ENCODE results near the genes CHAC2, GPR75 and SPTBN1.

DNA sequence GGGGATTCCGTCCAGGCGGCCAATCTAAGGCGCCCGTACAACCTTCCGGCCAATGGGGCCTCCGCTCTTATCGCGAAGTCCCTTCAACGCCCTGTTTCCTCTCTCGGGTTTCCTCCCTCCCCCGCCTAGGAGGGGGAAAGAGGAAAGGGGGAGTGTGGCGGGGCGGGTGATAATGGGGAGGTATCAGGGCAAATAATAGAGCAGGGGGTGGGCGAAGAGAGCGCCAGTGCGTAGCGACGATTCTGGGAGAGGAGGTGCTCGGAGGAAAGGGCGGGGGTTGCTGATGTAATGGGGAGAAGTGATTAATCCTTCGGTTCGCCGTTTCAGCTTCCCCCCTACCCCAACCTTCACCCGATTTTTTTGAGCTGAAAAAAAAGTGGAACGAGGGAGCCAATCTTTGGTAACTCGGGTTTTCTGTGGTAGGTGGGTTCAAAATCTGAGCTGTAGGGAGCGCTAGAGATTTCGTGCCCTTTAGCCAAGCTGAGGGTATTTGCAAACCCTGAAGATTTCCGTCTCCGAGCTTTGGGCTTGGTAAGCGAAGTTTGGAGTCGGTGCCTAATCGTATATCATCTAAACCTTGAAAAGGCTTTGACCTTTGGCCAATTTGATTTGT is 401 bp upstream of the FBXO11 start:
- PRO-cap, result bidirectional peak, plus-strand start at position 223 of the sequence, minus-strand start at position 362 of the sequence

GRCh38 chr2:48343922-48344604 is 29.6 kb downstream of the FOXN2 start:
- PRO-cap, result no peak

- PRO-cap, result no peak
Observed at GRCh38 chr2:48442362-48443482, 2.2 kb downstream of the PPP1R21 start.

DNA sequence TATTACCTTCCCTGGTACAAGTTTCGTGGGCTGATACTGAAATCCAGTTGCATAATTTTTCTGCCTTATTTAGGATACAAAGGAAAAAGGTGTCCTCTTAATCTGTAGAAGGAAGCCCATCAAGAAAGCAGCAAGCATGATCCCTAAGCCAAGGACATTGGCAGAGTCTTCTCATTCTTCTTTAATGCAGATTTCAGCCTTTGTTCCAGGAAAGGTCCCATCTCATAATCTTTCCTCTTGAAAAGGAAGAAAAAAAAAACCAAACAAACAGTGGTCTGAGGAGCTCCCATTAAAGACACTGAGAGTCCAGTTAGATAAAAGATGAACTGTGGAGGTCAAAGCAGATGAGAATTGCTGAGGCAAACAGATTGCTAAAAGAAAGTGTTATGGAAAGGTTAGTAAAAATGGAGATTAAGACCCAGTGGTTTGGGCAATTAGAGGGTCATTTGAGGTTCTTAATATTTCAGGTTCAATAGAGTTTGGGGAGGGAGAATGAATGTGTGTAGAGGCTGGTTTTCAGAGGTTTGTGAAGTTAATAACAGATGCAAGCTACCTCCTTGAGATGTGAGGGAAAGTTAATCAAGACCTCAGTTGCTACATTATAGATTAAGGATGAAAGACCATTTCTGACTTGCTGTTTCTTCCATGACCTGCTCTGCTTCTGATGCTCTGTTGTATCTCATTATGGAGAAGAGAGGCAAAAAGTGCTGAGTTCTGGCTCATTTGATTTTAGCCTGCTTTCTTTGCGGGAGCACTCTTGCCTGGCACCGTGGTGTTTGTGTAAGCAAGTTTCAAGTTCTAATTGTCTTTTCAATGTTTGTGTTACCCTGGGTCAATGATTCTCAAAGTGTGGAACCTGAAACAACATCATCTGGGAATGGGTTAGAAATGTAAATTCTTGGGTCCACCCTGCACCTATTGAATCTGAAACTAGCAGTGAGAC is 3.5 kb downstream of the PPP1R21 start:
- PRO-cap, result no peak

GRCh38 chr2:51064070-51064423 is 32.1 kb upstream of the NRXN1 start:
- PRO-cap, result unidirectional peak, plus-strand start at chr2:51064246

DNA sequence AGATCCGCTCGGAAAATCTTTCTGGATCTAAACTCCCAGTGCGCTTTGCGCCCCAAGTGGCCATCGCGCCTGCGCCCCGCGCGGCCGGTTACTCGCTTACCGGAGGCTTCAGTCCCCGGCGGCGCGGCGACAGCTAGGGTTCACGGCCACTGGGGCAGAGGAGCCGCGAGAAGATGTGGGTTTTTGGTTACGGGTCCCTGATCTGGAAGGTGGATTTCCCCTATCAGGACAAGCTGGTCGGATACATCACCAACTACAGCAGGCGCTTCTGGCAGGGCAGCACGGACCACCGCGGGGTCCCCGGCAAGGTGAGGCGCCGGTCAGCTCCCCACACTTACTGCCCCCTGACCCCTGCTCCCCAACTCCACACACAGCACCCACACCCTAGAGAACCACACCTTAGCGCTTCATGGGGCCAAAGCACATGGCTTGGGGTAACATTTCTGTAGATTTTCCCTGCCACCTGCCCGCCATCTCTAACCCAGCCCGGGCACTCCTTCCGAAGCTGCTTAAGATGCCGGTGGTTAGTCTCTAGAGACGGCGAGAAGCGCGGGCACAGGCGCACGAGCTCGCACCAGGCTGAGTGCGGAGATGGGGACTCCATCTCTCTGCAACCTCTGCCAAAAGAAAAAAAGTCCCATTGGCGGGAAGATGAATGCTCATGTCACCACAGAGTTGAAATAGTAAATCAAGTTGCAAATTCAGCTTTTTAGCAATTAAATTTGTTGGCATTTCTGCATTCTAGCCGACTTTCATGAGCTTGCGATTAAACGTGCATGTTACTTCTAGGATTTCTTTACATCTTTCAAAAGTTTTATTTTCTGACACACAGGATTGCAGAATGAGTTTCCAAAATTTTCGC is at the start of gene CHAC2:
Gene CHAC2 (plus strand): TSS at position 91 of the 862 bp plus-strand sequence.
- PRO-cap, result bidirectional peak, plus-strand start at position 111 of the sequence, minus-strand start outside the sequence; bidirectional peak, plus-strand start at position 527 of the sequence, minus-strand start at position 507 of the sequence

GRCh38 chr2:53859597-53860507 is at the start of gene GPR75:
TSS of gene GPR75 (minus strand) at chr2:53859967.
- PRO-cap, result no peak

DNA sequence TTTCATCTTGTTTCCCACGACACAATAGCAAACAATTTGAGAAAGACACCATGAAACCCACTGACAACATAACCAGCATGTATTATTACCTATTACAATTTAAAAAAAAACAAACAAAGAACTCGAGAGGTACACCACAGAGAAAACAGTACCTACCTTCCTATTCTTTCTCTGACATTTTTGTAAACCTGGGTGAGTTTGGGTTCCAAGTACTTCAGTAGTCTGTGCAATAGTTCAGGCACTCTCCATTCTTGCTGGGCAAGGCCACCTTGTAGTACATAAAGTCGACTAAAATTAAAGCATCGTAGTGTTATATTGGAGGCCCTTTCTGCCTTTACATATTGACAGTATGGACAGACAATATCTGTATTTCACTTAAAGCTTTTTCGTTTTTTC is 27.9 kb upstream of the GPR75 start:
- PRO-cap, result no peak

DNA sequence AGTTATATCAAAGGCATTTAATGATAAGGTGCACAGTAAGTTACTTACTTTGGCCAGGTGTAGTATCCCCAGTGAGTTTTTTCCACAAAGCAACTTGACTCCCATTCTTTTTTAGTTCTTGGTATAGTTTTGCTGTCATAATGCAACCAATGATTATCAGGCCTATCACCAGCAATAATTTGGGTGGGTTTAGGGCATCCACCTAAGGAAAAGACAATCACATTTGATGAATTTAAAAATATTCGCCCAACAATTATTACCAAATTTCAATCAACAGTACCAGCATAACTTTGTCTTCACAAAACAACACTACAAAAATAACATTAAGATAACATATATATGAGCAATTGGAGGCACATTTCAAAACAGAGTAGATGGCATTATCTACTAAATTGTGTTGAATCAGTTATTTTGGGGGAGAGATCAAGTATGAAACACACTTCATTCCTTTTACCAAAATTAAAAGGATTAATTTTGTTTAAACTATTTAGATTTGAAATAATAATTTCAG is 35.8 kb upstream of the GPR75 start:
- PRO-cap, result no peak

GRCh38 chr2:53901264-53901653 is 41.5 kb upstream of the GPR75 start:
- PRO-cap, result no peak

DNA sequence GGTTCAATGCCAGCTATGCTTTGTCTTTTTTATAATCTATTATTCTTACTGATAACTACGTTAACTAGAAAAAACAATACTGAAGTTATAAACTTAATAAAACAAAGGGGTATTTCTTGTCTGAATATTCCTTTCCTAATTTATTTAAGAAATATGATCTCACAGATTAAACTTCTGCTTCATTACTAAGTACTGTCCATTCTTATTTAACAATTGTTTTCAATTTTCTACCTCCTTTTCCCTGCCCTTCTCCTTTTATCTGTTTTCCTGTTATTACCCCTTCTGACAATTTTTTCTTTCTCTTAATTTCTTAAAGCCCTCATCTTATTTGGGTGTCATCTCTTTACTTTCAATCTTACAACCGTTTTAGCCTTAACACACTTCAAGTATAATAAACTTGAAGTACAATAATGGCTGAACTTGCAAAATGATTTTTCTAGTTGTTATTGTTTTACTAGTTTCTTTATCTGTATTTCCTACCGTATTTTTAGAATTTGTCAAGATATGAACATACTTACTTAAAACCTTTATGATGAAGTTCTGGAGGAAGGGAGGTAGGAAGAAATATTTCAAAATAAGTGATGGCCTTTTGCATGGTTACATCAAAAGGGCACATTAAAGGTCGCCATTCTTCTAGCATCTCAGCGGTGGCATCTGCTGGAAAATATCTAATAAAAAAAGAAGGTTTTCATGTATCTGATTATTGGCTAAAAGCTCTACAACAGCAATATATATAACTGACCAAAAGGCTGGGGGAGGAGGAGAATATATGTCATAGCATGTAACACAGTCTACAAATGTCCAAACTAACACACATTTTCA is 33.7 kb downstream of the PSME4 start:
- PRO-cap, result no peak

DNA sequence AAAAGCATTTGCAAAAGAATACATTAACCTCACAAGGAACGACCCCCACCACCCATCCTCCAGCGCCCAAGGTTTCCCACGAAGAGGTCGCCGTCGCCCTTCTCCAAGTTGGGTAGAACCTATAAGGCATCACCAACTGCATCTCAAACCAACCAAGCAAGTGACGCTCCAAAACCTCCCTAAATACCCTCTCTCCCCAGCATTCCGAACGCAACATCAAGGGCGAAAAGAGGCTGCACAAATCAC is 646 bp upstream of the SPTBN1 start:
- PRO-cap, result bidirectional peak, plus-strand start outside the sequence, minus-strand start at position 121 of the sequence

- PRO-cap, result bidirectional peak, plus-strand start at chr2:54455891, minus-strand start at chr2:54455678; bidirectional peak, plus-strand start at chr2:54456327, minus-strand start at chr2:54456111
Observed at GRCh38 chr2:54455804-54456524, at the start of gene SPTBN1. TSS of gene SPTBN1 (plus strand) at chr2:54456327.

- PRO-cap, result no peak
Observed at GRCh38 chr2:54573909-54575121, 118.2 kb downstream of the SPTBN1 start.

GRCh38 chr2:54589239-54589983 is 133.3 kb downstream of the SPTBN1 start:
- PRO-cap, result unidirectional peak, minus-strand start at chr2:54589710

DNA sequence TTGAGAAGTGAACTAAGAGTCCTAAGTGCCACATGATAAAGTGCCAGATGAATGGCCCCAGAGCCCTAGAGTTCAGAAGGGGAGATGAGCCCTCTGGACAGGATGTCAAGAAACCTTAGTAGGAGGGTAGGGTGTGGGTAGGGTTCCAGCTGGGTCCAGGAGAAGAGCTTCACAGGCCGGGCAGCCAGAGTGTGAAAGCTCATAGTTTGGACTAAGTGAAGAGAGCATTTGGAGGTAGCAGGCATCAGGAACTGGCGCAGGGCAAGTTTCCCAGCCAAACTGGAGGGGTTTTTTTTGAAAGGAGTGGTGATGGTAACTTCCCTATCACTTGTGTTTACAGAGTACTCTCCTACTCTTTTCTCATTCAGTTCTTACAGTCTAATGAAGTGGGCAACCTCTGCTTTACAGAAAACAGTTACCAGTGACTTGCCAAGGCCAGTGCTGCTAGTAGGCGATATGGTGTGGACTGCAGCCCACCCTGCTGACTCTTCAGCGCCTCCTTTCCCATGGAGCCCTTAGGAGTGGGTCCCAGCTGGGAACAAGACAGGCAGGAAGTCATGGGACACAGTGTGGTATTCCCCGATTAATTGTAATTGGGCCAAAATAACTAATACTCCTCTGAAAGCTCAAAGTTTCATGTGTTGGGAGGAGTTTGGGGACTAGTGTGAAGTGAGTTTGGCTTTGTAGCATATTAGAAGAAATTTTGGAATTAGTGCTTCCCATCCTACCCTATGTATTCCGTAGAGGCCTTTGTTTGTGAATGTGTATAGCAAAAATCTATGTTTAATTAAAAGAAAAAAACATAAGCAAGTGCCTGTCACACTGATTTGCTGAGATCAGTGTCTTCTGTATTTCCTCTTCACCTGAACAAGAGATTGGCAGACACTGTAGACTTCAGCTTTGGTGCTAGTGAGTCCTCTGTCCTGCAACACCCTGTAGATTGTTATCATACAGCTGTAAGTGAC is 120.1 kb upstream of the EML6 start:
- PRO-cap, result no peak

GRCh38 chr2:54630678-54631817 is 92.4 kb upstream of the EML6 start:
- PRO-cap, result no peak

- PRO-cap, result no peak
Observed at GRCh38 chr2:54632435-54632833, 91.0 kb upstream of the EML6 start.

- PRO-cap, result no peak
Observed at GRCh38 chr2:54669820-54670208, 53.6 kb upstream of the EML6 start.

- PRO-cap, result no peak
Observed at GRCh38 chr2:54722560-54723041, 861 bp upstream of the EML6 start.

Data from A673 (cell line).